Prostate gland (tissue), 2 donors: ENCODE data around the gene CBX7.

GRCh38 chr22:38787839-38788745, 5.9 kb downstream of the DNAL4 start:
- PRO-cap = bidirectional peak, plus-strand start at chr22:38788673, minus-strand start at chr22:38788531
- RAMPAGE, long total RNA, 2 experiments = no peak in any of the 2 experiments

GRCh38 chr22:38799876-38800163, 5.9 kb upstream of the DNAL4 start:
- PRO-cap = no peak
- RAMPAGE, long total RNA, 2 experiments = no peak in any of the 2 experiments

- PRO-cap = no peak
- RAMPAGE, long total RNA, 2 experiments = no peak in any of the 2 experiments
Observed at GRCh38 chr22:38870096-38870839, 1.7 kb downstream of the CBX6 start.

- PRO-cap = bidirectional peak, plus-strand start at chr22:38881777, minus-strand start at chr22:38881549
- RAMPAGE, long total RNA, 2 experiments = no peak in any of the 2 experiments
Observed at GRCh38 chr22:38881361-38881927, 9.4 kb upstream of the CBX6 start.

DNA sequence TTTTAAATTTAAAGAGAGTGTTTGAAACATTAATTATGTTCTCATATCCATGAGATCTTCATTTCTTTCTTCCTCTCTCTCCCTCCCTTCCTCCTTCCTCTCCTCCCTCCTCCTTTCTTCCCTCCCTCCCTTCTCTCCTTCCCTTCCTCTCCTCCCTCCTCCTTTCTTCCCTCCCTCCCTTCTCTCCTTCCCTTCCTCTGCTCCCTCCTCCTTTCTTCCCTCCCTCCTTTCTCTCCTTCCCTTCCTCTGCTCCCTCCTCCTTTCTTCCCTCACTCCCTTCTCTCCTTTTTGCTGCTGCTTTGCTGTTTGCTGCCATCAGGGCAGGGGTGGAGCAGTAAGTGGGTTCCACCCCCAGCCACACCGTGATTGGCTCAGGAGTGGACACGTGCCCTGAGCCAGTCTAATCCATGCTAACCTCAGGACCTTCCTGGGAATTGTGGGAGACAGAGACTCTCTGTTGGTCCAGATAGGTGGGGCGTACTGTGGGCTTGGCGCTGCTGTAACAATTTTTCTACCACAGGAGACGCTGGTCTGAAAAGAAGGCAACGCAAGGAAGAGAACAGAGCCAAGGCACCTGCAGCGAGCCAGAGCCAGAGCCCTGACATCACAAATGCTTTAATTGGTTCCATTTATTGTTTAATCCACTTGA, 33.7 kb upstream of the APOBEC3A start:
- PRO-cap = bidirectional peak, plus-strand start at position 430 of the sequence, minus-strand start at position 279 of the sequence
- RAMPAGE, long total RNA, 2 experiments = no peak in any of the 2 experiments

- PRO-cap = no peak
- RAMPAGE, long total RNA, 2 experiments = no peak in any of the 2 experiments
Observed at GRCh38 chr22:38971096-38971597, 11.0 kb upstream of the APOBEC3B start.

DNA sequence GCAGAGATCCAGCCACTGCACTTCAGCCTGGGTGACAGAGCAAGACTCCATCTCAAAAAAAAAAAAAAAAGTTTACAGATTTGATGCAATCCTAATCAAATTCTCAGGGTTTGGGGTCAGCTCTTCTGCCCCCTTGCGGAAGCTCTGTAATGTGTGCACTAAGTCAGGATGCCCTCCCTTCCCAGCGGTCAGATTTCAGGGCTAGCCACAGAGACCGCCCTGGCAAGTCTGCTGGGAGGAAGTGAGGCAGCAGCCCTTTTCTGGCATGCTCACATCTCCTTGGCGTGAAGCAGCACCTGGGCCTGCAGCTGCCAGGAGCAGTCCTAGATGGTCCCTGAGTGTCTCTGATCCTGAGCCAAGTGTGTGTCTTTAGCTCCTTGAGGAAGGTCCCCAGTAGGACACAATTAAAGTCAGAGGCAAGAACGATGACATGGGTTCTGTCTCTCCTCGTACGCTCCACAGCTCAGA, 10.9 kb upstream of the APOBEC3C start:
- PRO-cap = no peak
- RAMPAGE, long total RNA, 2 experiments = no peak in any of the 2 experiments

DNA sequence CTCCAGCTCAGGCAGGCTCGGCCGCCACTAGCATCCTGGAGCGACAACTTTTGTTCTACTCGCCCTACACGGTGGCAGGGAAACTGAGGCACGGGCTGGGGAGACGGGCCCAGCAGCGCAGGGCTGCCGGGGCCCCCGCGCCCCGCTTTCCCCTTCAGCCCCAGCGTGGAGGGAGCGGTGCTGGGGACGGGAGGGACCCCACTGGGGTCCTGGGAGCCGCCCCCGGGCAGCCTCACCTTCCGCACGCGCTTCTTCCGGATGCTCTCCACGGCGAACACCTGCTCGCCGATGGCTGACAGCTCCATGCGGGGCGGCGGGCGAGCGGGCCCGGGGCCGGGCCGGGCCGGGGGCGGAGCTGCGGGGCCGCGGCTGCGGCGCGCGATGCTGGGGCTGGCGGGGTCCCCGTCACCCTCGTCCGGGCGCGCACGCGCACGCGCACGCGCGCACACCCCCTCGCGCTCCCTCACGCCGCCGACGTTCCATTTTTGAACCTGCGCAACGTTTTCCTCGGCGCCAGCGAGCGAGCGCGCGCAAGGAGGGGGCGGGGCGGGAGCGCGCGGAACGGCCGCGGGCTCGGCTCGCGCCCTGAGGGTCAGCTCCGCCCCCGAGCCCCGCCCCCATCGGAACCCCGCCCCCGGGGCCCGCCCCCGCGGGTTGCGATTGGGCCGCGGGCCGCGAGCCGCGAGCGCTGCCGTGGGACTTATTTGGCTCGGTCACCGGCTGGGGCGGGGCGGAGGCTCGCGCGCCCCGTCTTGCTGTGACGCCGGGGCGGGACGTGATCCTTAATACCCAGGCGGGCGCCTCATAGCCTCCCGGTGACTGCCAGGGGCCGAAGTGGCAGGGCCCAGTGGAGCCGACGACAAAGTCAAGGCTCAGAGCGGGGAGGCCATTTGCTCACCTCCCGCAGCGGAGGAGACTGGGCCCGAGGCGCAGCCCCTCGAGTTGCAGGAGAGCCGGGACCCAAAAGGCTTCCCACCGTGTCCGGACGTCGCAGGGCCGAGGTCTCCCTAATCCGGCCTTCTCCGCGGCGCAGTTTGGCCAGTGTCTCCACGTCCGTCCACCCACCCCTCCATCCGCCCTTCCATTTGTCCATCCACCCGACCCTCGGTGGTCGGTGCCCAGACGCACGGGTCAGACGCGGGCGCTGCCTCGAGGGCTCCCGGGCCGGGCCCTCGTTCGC, at the start of gene CBX7:
CBX7 (minus strand) TSS at position 541 of the 1,180 bp plus-strand sequence.
- PRO-cap = bidirectional peak, plus-strand start at position 779 of the sequence, minus-strand start at position 439 of the sequence
- RAMPAGE, long total RNA, 2 experiments = start-site peak on the minus strand in 1 of 2 experiments, centred at position 332 of the sequence, 19 reads per replicate

DNA sequence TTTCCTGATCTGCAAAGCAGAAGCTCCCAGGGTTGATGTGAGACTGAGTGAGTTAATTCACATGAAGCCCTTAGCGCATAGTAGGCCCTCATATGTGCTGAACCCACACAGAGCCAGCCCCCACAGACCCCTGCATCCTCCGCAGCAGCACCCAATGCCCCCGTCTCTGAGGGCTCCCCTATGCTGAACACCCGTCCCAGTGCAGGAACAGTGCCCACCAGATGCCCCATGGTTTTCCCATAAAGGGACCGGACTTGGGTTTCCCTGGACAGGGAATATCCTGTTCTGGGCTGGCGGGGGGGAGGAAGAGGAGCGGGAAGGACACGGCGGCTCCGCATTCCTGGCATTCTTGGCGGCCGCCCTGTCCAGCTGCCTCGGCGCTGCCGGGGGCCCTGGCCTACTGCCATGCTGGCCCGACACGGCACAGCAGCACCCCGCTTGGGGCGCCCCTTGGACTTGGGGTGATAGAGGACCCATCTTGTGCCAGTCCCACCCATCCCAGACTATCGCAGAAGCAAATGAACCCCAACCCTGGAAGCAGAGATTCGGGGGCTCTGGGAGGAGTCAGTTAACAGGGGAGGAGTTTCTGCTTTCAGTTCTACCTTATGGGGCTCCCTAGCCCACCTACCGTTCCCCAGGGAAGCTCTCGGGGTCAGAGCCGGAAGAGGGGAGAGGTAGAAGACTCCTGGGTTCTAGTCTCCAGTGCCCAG, 23.7 kb upstream of the CBX7 start:
- PRO-cap = no peak
- RAMPAGE, long total RNA, 2 experiments = no peak in any of the 2 experiments

GRCh38 chr22:39184951-39185810, 32.7 kb upstream of the CBX7 start:
- PRO-cap = no peak
- RAMPAGE, long total RNA, 2 experiments = no peak in any of the 2 experiments

- PRO-cap = bidirectional peak, plus-strand start at chr22:39214819, minus-strand start at chr22:39214609
- RAMPAGE, long total RNA, 2 experiments = no peak in any of the 2 experiments
Observed at GRCh38 chr22:39214281-39215385, 30.1 kb downstream of the PDGFB start.

DNA sequence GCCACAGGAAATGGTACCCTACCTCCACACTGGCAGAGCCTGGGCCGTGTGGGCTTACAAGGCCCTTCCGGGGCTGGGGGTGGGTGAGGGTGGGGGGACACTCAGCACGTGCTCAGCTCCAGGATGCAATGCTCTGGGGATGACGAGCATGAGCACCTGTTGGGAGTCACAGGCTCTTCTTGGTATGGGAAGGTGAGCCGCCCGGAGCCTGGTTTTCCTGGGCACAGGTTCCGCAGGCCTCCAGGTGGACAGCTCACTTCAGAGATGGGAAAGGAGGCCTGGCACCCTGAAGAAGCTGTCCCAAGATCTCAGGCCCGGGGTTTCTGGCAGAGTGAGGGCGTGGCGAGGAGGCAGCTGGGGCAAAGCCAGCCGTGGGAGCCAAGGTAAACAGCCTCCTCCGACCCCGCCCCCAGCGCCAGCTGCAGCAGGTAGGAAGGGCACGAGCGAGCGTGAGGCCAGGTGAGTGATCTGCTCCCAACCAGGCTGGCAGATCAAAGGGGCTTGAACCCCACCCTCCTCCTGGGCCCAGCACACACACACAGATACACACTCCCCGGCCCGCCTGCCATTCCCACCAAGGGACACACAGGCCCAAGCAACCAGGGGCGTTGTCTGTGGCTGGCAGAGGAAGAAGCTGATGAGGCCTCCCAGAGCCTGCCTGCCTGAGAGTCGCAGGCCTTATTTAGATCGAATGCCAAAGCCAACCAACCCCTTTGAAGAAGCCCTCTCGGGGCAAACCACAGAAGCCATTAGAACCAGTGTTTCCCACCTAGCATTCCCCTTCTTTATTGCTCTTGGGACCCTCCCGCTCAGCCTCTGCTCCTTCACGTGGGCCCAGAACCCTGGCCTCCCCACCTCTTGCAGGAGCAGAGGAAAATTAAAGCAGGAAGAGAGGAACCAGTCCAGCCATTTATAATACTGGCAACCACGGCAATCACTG, 5.2 kb downstream of the PDGFB start:
- PRO-cap = bidirectional peak, plus-strand start at position 427 of the sequence, minus-strand start at position 297 of the sequence
- RAMPAGE, long total RNA, 2 experiments = start-site peak on the minus strand in 1 of 2 experiments, centred at position 344 of the sequence, 6 reads per replicate

- PRO-cap = no peak
- RAMPAGE, long total RNA, 2 experiments = no peak in any of the 2 experiments
Observed at GRCh38 chr22:39244121-39244788, 527 bp downstream of the PDGFB start.

- PRO-cap = no peak
- RAMPAGE, long total RNA, 2 experiments = no peak in any of the 2 experiments
Observed at GRCh38 chr22:39304254-39304710, 15.1 kb downstream of the RPL3 start.

DNA sequence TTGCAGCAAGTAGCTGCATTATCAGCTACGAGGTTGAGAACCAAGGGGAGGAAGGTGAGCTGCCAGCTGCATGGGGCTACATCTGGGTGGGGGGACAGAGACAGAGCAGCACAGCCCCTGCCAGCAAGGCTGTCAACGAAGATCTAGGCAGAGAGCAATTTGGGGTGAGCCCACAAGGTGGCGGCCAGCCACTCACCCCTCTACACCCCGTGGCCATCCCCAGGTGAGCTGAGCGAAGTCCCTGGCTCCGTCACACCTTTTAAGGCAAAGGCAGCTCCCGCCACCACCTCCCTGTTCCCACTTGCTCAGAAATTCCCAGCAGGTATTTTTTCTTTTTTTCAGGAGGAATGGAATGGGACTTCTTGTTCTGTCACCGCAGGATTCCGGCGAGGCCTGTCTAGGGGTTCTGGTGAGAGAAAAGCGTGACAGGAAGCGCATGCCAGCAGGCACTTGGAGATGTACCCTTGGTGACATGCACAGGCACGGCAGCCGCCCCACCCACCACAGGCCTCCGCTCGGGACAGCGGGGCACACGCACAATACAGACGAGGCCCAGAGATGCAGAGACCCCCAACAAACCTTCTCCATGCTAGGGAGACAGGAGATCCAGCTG, 10.1 kb downstream of the RPL3 start:
- PRO-cap = bidirectional peak, plus-strand start at position 506 of the sequence, minus-strand start at position 209 of the sequence; unidirectional peak, plus-strand start at position 544 of the sequence
- RAMPAGE, long total RNA, 2 experiments = no peak in any of the 2 experiments

DNA sequence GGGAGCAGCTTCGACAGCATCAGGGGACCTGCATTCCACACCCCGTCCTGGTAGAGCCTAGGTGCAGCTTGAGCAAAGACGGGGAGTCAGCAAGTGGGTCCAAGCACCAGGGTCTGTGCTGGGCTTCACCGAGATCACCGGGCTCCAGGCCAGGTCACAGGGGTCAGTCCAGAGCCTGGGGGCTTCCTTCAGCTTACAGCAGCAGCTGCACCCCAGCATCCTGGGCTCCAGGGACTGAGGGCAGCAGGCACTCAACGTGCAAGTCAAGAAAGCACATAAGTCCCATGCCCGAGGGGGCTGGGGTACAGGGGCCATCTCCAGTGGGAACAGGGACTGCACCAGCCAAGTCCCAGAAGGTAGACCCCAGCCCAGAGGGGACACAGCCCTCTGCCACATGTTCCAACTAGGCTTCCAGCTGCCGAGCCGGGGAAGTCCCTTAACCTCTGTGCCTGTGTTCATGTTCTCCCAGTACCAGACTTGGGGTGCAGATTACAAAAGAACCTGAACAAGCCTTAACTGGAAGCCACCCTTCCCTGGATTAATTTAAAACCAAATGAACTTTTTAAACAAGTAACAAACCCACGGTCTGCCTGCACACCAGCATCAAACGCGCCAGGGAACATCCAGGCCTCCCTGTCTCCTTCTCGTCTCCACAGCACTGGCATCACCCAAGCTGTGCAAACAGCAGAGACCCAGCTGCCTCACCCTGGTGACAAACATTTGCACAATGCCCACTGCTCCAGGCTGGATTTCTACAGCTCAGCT, 7.3 kb downstream of the RPL3 start:
- PRO-cap = no peak
- RAMPAGE, long total RNA, 2 experiments = no peak in any of the 2 experiments

GRCh38 chr22:39353303-39353841, 3.6 kb downstream of the SYNGR1 start:
- PRO-cap = no peak
- RAMPAGE, long total RNA, 2 experiments = no peak in any of the 2 experiments

- PRO-cap = no peak
- RAMPAGE, long total RNA, 2 experiments = no peak in any of the 2 experiments
Observed at GRCh38 chr22:39432239-39432731, 24.5 kb upstream of the MGAT3 start.

DNA sequence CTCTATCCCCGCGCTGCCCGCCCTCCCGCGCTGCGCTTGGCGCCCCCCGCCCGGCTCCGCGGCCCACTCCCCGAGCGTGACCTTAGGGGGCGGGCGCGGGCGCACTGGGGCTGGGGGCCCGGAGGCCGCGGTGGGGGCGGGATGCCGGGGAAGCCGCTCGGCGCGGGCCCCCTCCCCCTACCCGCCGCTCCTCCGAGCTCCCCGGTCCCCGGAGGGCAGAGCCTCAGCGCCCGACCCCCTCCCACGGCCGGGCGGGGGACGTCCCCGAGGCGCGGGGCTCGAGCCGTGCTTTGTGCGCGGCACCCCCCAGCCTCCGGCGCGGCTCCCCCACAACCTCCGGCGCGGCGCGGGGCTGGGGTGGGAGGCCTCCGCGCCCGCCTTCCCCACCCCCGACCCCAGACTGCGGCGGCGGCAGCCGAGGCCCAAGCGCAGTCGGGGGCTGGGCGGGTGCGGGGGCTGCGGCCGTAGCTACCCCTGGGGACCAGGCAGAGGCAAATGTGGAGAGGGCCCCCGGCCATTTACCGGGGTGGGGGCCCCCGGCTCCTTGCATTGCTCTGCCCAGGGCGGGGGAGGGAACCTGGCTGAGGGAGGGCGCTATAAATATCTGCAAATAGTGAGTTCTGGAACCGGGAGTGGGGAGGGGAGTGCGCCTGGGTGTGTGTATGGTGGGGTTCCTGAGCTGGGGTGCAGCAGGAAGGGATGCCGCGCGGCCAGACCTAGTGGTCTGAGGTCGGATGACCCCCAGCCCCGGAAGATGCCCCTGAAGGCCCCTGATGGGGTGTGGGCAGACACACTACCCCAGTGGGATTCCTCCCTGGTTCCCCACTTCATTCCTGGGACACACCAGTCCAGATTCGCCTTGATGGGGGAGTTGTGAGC, 1.0 kb downstream of the MGAT3 start:
- PRO-cap = bidirectional peak, plus-strand start at position 682 of the sequence, minus-strand start at position 551 of the sequence
- RAMPAGE, long total RNA, 2 experiments = no peak in any of the 2 experiments

GRCh38 chr22:39458475-39459082, 1.8 kb downstream of the MGAT3 start:
- PRO-cap = no peak
- RAMPAGE, long total RNA, 2 experiments = no peak in any of the 2 experiments